Type B pancreatic cell (in vitro differentiated cells): ENCODE measurements around the genes HHLA2 and RETNLB.

DNA sequence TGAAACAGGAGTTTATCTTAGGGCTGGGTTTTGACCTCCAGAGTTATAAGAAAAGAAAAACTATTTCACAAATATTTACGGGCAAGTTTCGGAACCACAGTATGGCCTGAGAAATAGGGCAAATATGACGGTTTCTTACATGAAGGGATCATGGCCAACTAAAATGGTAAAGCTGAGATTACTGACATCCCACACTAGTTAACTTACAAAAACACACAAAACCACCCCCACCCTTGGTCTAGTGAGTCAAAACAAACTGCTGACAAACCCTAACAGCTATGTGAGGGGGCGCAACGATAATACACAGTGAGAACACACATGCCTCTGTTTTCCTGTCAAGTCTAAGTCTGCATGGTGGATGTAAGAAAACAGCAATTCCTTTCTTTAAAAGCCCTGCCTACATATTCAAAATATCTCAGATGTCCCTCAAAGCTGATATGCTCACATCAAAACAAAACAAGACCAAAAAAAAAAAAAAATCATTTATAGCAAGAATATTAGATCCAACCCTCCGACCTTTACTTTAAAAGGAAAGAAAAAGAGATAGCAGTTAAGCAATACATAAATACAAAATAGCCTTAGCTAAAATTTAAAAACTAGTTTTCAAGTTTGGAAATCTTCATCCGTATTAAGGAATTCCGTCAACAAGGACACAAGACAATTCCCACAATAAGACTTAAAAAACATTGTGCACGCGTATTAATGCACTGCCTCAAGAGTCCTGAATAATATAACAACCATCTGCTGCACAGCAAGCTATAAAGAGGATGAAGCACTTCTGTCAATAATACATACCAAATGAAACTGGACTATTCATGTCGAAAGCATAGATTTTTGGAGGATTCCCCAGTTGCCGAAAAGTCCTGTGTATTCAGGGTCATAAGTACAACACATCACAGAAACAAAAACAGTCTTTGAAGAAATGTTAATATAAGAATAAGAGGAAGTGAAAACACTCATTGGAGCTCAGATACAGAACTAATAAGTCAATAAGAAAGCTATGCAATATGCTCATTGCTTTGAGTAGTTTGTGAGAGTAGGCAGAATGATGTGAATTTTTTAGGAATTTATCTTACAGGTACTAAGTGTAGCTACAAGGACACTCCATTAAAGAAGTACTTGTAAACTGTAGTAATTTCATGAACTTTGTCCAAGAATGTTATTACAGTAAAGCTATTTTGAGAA is 31.9 kb downstream of the CBLB start:
- PRO-cap, result no peak

DNA sequence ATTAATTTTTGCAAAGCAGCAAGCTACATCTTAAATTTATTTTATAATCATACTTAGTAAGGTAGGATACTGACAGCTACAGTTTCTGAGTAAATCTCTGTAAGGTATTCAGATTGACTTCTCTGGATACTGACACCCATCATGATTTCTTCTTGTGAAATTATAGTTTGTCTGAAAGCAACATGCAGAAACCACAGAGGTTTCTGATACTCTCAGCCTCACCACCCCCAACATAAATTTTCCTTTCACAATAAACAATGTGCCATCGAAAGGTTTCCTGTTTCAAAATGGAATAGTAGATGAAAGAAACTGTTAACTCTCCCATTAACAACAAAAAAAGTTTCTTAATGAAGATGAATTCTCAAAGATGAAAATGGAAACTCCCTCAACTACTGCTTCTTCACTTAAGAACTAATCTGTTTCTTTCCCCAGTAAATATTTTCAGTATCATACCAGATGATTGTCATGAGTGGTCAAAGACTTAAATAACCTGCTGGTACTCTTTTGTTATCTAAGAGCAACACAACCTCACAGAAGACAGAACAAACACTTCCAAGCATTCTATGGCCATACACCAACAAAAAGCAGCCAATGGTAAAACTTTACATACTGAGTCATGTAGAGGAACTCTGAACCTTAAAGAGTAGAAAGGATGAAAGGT is 2.1 kb downstream of the CBLB start:
- PRO-cap, result no peak

- PRO-cap, result no peak
These were observed 135.4 kb upstream of the CBLB start for GRCh38 chr3:106004057-106004794.

- PRO-cap, result no peak
These were observed 387.7 kb upstream of the CBLB start for GRCh38 chr3:106256473-106256957.

DNA sequence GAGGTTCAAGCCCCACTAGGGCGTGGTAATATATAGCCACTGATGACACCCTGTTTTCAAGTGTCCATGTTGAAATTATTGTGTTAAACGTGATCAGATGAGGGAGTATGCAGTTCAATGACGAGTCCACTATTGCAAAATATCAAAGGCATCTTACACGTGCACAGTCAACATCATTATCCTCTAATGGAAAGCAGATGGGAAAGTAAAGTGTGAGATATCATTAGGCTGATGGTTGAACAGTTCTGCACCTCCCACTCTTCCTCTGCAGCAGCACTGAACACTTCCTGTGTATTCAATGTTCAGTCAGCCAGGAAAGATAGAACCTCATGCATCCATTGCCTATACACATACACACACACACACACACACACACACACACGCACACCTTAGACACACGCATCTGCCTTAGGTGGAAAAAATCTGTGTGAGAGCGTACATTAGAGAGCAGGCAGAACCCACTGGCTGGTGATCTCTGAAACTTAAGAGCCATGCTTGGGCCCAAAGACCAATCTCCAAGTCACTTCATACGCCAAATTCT is 431.7 kb upstream of the CCDC54 start:
- PRO-cap, result no peak

DNA sequence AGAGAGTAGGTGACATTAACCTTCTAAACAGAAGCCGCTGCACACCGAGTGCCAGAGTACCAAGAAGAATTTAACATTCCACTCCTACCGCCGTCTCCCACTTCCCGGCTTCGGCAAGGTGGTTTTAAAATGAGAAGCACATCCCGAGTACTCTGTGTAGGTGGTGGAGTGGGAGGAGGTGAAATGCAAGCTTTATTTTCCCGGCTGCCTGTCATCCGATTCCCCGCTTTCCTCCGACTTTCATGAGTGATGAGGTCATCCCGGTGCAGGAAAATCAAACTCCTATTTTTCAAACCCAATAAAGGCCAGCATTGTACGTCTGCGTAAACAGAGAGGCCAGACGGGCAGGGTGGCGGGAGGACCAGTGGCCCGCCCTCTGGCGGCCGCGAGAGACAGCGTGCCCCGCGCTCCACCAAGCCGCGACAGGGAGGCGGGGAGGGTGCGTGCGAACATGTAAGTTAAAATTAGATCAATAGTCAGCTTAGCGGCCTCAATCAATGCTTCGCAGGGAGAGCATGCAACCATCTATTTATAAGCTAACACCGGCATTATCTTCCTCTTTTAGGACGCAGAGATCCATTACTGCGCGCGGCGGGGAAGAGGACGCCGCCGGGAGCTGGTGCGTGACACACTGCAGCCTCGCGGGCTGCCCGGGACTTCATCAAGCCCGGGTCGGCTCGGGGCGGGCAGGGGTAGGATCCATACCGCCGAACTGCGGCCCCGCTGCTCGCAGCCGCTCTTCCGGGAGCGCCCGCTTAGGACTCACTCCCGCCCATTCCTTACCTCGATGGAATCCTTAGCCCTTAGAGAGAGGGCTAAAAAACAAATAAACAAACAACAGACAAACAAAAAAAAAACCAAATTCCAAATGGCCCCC is 163.3 kb downstream of the CD47 start:
- PRO-cap, result no peak

GRCh38 chr3:108006975-108007360 is 83.9 kb downstream of the CD47 start:
- PRO-cap, result no peak

- PRO-cap, result unidirectional peak, plus-strand start at chr3:108090468; bidirectional peak, plus-strand start at chr3:108090857, minus-strand start at chr3:108090746
These were observed 532 bp downstream of the CD47 start for GRCh38 chr3:108090102-108090895.

DNA sequence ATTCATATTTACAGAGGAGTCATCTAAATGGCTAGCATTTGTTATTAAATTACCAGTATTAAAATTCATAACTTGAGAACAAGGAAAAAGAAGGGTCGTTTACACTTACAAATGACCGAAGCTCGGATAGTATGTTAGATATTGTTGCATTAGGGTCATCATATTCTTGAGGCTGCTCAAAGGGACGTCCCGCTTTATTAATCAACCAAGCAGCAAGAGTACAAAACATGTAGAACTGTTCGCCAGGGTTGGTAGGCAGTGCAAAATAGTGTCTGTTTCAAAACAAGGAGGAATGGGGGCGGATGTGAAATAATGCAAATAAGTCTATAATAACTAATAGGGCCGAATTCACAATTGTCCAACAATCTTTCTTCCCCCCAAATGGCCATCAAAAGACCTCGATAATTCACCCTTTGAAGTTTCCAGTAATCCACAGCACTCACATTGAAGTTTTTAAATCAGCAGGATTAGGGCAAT is 2.9 kb downstream of the IFT57 start:
- PRO-cap, result no peak

DNA sequence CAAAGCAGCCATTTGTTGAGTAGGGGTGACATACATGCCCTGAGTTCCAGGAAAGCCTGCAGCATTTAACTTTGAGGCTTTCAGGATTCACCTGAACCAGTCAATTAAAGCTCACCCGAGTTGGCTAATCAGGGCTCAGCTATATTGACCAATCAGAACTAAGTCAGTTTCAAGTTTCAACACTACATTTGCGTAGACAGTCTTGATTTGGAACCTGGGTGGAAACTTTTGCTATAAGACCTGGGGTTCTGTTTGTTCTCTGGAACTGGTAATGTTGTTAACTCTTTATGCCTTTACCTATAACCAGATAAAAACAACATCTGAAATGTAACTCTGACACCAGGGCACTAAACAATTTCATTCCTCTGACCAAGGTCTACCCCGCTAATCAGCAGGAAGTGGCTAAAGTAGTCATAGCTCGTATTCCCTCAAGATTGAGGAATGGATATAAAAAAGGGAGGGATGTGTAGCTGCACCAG is 28.2 kb upstream of the IFT57 start:
- PRO-cap, result no peak

DNA sequence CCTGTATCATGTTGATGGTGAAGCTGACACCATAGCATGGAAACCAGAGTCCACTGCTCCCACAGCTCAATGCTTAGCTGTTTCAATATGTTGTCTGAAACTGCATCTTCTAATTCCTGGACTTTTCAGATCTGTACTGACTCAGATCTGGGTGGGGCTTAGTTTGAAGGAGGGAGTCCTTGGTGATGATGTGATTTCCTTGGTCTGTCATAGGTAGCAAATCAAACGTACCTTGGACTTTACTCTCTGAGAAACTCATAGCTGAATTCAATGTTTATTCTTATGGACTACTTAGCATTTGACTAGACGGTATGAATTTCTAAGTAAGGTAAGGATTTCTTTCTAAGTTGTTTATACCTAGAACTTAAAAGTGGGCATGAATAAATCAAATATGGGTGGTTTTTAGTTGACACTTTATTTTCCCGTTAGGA is at the start of gene HHLA2:
Gene HHLA2 (plus strand): TSS at position 277 of the 431 bp plus-strand sequence.
- PRO-cap, result no peak

GRCh38 chr3:108389444-108389682 is 93.0 kb downstream of the HHLA2 start:
- PRO-cap, result no peak

GRCh38 chr3:108757267-108757596 is at the start of gene RETNLB:
Gene RETNLB (minus strand): TSS chr3:108757410.
- PRO-cap, result no peak

GRCh38 chr3:108826438-108826719 is 3.8 kb downstream of the TRAT1 start:
- PRO-cap, result no peak

DNA sequence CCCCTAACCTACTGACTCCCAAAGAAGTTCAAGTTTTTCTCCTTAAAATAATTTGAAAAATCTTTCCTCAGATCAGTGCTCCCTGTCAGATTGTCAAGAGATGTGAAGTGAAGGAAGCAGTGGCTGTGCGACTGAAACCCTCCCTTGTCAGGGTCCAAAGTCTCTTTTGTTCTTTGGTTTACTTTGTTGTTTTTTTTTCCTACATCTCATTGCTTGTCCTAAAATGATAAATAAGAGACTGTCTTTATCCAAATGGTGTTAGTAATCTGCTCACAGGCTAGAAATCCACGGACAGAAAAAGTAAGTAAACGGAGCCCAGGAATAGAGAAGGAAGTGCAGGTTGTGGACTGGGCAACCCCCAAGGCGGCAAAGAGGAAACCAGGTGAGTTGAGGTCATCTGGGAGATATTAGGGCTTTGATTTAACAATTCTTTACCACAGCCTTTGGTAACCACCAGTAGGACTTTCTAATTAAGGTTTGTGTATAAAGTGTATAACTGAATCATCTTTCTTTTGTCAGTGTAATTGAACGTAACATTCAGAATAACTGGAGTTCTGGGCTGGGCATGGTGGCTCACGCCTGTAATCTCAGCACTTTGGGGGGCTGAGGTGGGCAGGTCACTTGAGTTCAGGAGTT is 1.1 kb upstream of the DPPA4 start:
- PRO-cap, result no peak

DNA sequence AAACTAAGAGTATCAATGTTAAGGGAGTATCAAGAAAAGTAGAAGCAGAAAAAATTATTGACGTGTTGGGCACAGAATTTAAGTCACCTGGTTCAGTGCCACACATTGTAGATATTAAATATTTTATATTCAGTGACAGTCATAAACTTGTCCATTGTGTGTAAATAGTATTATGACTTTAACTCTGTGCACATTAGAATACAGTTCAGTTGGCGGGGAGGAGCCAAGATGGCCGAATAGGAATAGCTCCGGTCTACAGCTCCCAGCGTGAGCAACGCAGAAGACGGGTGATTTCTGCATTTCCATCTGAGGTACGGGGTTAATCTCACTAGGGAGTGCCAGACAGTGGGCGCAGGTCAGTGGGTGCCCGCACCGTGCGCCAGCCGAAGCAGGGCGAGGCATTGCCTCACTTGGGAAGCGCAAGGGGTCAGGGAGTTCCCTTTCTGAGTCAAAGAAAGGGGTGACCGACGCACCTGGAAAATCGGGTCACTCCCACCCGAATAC is 631.7 kb upstream of the NECTIN3 start:
- PRO-cap, result no peak

GRCh38 chr3:111081538-111082641 is 10.3 kb downstream of the NECTIN3 start:
- PRO-cap, result no peak

DNA sequence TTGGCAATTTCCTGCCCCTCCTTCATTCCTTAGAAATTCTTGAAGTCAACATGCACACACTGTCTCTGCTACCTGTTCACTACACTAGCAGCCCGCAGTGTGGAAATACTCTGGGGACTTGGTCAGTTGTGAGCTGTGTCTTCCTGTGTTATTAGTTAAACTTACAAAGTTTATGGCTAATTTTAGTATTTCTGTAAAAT is 4.9 kb downstream of the ZBED2 start:
- PRO-cap, result unidirectional peak, plus-strand start at position 97 of the sequence

GRCh38 chr3:111762539-111763116 is 88.2 kb downstream of the PLCXD2 start:
- PRO-cap, result no peak

DNA sequence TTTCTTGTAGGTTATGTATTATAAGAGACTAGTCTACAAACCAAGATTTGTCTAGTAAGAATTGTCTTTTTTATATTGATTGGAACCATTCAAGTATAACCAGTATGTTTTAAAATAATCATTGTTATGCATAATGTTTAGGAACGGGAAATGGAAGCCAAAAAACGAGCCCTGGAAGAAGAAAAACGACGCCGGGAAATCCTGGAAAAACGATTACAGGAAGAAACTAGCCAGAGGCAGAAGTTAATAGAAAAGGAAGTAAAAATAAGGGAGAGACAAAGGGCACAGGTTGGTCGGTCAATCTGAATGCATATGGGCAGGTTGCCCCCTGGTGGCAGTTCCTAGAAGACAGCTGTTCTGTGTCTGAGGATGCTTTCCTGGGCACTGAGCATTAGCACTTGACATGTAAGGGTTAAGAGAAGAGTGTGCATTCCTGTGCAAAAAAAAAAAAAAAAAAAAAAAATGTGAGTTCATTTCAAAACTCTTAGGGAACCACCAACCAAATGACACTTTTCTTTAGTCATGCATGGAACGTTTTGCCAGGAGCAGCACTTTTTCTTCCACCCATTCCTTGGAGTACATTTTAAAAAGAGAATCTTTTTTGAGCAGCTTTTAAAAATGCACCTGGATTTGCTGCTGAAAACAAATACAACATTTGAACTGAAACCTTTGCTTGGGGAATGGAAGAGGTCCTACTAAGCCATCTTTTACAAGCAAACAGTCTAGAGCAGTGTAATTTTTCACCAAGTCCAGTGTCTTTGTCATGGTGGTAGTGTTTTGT is 11.1 kb upstream of the ABHD10 start:
- PRO-cap, result no peak